Bronchus (tissue), 1 donor: ENCODE measurements around the genes CXCR2, SLC11A1, CNOT9 and WNT6.

GRCh38 chr2:217960153-217960826 lies 42.5 kb downstream of the TNS1 start:
- PRO-cap: no peak

DNA sequence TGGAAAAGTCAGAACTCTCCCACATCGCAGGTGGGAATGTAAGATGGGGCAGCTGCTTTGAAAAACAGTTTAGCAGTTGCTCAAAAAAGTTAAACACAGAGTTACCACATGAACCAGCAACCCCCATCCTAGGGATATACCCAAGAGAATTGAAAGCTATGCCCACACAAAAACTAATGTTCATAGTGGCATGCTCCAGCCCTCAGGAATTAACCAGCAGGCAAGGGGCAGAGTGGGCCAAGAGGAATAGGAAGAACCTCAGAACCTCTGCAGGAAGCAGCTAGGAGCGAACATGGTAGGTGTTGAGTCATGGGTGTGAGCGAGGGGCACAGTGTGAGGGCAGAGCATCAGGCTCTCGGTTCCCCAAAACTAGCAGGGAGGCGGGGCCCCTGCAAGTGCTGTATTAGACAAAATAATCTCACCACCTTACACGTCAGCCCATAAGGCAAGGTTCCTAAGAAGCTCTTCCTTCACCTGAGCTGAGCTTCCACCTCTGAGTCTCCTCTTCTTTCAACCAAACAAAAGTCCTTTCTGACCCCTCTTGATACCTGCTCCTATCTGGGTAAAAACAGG lies 5.6 kb upstream of the RUFY4 start:
- PRO-cap: no peak

GRCh38 chr2:218125503-218126369 lies at the start of gene CXCR2:
Gene CXCR2 (plus strand): TSS chr2:218126028.
- PRO-cap: no peak

- PRO-cap: no peak
Observed at GRCh38 chr2:218230804-218231355, 13.9 kb downstream of the ARPC2 start.

- PRO-cap: no peak
Observed at GRCh38 chr2:218237950-218238436, 21.0 kb downstream of the ARPC2 start.

DNA sequence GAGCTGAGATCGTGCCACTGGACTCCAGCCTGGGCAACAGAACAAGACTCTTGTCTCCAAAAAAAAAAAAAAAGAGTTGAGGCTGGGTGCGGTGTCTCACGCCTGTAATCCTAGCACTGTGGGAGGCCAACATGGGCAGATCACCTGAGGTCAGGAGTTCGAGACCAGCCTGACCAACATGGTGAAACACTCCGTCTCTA lies 14.8 kb upstream of the GPBAR1 start:
- PRO-cap: no peak

- PRO-cap: unidirectional peak, minus-strand start at chr2:218259763
Observed at GRCh38 chr2:218258814-218260210, 1.5 kb upstream of the GPBAR1 start.

GRCh38 chr2:218307663-218308201 lies 15.4 kb upstream of the TMBIM1 start:
- PRO-cap: no peak

GRCh38 chr2:218311280-218311783 lies 19.0 kb upstream of the TMBIM1 start:
- PRO-cap: no peak

DNA sequence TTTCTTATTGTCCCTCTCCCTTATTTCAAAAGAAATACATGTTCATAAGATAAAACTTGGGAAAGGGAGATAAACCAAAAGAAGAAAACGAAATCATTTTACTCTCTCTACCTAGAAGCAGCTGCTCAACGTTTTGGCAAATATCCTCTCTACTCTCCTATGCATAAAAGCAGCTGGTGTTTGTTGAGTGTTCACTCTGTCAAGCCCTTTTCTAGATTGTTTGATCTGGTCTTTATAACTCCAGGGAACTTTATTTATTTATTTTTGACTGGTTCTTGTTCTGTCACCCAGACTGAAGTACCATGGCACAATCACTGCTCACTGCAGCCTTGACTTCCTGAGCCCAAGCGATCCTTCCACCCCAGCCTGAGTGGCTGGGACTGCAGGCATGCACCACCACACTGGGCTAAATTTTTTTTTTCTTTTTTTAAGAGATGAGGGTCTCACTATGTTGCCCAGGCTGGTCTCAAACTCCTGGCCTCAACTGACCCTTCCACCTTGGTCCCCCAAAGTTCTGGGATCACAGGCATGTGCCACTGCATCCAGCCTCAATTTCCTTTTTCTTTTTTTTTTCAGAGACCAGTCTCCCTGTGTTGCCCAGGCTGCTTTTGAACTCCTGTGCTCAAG lies 12.7 kb downstream of the CATIP start:
- PRO-cap: unidirectional peak, minus-strand start at position 207 of the sequence

DNA sequence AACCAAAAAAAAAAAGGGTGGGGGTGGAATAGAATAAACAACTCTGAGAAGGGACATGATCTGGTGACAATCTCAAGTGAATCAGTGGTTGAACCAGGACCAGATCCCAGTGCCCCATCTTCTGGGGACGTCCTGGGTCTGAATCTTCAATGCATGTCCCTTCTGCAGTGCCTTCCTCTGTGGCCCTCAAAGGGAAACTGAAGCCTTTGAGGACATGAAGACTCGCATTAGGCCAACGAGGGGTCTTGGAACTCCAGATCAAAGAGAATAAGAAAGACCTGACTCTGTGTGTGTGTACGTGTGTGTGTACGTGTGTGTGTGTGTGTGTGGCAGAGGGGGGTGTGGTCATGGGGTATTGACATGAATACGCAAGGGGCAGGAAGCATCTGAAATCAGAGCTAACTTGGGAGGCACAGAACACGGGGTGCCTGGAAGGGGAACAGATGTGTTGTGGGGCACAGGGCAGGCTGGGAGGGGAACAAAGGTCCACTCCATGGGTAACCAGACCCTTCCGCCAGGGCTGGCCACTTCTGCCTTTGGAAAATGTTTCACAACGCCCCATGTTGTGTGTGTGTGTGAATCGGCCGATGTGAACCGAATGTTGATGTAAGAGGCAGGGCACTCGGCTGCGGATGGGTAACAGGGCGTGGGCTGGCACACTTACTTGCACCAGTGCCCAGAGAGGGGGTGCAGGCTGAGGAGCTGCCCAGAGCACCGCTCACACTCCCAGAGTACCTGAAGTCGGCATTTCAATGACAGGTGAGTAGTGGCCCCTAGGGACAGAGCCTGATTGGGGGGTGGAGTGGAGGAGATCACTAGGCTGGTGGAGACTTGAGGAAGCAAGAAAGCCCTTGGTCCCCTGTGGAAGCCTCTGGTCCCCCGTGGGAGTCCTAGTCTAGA lies at the start of gene SLC11A1:
Gene SLC11A1 (plus strand): TSS at position 657 of the 900 bp plus-strand sequence.
- PRO-cap: unidirectional peak, plus-strand start at position 672 of the sequence

DNA sequence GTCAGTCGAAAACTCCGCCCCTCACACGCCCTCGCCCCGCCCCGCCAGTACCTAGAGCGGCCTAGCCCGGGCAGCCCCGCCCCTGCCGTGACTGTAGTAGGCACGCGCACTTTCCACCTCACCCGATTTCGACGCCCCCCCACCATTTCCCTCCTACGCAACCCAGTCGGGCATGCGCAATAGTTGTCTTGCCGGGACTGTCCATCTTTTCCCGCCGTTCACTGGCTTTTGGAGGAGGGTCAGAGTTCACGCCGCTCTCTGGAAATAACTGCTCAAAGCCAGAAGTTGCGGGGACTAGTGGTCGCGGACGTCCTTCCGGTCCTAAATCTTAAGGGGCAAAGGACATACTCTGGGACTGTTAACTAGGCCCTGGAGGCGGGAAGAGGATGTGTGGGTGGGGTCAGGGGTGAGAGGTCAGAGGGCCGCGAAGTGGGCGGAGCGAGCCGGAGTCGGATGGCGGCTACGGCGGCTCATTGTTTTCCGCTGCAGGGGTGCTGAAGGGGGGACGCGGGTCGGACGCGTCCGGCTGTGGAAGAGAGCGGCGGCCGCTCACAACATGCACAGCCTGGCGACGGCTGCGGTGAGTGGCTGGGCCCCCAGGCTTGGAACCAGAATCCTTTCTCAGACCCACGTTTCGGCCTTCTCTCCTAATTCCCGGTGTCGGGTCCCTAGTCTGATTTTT lies at the start of gene CNOT9:
Gene CNOT9 (plus strand): TSS at position 441 of the 682 bp plus-strand sequence.
- PRO-cap: bidirectional peak, plus-strand start at position 182 of the sequence, minus-strand start outside the sequence; unidirectional peak, plus-strand start at position 417 of the sequence

DNA sequence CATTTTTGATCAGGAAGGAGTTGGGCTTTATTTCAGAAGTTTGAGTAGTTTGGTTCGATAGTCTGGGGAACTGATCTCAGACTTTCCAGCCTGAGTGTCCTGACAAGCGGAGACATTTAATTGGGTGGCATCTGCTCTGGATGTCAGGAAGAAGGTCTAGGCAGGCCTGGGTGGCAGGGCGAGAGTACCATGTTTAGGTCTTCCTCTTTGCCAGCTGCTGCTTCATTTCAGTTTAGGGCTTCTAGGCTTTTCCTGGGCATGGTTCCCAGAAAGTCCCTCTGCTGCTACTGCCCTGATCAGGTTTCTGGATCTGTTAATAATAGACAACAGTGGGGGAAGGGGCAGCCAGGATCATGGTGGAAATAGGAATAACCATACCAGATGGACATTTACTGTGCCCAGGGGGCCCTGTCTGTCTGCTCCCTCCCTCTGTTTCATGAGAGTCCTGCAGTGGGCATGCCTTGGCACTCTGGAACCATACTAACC lies 2.3 kb upstream of the PLCD4 start:
- PRO-cap: no peak

DNA sequence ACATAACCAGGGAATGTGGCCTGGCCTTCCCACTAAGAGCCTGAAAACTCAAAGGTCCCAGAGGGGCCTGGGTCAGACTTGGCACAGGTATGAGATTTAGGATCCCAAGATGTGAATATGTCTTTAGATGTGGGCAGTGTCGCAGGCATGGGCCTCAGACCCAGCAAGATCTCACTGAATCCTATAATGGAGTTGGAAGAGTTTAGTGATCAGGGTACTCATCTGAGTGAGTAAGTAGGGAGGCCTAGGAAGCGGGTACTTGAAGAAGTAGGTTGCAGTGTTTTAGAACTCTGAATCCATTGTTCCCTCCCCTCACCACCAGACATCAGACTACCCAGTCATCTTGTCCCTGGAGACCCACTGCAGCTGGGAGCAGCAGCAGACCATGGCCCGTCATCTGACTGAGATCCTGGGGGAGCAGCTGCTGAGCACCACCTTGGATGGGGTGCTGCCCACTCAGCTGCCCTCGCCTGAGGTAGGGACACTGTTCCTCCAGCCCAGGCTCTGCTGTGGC lies 22.7 kb downstream of the PLCD4 start:
- PRO-cap: no peak

GRCh38 chr2:218782232-218782934 lies 436 bp downstream of the CYP27A1 start:
- PRO-cap: no peak

GRCh38 chr2:218805586-218806200 lies 23.7 kb downstream of the CYP27A1 start:
- PRO-cap: no peak

- PRO-cap: no peak
Observed at GRCh38 chr2:218812361-218813200, 30.6 kb downstream of the CYP27A1 start.

GRCh38 chr2:218859294-218860009 lies at the start of gene WNT6:
Gene WNT6 (plus strand): TSS chr2:218859805.
- PRO-cap: no peak

DNA sequence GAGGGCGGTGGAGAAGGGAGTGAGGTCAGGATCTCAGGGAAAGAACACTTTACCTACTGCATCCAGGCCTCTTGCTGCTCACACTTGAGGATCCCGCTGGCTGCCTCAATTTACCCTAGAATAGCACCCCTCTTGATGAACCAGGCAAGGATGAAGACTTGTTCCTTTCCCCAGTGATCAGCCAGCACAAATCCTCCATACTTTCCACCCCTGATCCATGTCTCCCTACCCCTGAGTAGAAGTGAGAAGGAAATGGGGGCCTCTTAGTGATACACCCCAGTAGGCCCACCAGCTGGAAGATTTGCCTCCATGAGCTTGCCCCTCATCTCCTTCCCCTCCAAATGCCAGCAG lies 14.3 kb downstream of the WNT10A start:
- PRO-cap: no peak

DNA sequence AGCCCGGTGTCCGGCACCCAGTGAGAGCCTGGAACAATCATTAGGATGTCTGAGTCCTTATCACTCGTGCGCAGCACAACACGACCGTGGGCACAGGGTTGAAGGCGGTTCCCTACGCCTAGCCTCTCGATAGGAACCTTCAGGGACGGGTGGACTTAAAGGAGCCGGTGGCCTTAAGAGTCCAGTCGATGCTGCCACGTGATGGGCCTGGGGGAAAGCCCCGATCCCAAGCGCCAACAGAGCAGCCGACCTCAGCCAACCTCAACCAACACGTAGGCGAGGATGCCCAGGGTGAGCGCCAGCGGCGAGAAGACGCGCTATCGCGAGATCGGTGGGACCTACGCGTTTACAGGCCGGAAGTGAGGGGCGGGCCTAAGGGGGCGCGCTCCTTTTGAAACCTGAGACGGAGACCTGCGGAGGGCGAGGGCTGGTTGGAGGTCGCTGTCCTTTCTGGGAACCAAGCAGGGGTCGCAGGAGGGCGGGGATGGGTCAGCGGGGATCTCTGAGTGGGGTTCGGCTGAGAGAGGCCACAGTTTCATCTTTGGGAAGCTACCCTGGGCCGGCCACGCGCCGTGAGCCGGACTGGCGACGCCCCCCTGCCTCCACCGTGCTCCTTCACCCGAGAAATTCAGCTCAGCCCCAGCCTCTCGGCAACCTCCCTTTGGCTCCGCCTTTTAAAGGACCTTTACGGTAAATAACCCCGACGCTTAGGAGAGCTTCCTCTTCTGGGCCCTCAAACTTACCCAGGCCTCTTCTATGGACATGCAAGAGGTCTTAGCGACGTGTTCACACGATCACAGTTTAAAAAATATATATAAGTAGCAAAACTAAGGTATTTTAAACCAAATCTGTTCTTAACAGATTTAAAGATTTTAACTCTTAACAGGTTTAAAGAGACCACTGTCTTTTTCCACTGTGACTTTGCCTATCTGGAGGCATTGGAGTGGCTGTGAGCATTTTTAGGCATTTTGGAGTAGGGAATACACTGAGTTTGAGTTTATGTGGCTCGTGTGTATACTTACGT lies 28.4 kb downstream of the WNT10A start:
- PRO-cap: bidirectional peak, plus-strand start at position 401 of the sequence, minus-strand start at position 267 of the sequence